Measurements from ENCODE around the genes CCDC92B, CTNS and EMC6.

- RRBS: no CpG with 5 or more reads among the region's 28 CpGs
Measured at GRCh38 chr17:2074955-2076243, 20.5 kb downstream of the HIC1 start.

DNA sequence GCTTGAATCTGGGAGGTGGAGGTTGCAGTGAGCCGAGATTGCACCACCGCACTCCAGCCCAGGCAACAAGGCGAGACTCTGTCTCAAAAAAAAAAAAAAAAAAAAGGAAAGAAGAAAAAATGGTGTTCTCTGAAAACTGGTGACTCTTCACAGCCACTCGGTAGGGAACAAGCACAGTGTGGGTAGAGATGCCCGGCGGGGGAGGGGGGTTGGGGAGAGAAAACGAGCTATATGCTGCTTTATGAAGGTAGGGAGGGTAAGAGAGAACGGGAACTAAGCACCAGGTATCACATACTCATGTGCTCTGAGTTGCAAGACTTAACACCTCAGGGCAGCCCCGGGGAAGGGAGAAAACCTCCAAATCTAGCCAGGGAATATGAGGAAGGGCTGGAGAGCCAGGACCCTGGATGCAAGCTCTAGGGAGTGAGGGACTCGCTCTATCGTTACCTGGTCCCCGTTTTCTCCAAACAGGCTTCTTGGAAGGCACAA lies 35.2 kb downstream of the HIC1 start:
- RRBS: no CpG with 5 or more reads among the region's 12 CpGs

- RRBS: 76% methylated on average over 4 of the region's 26 CpGs
Measured at GRCh38 chr17:2174587-2175567, 120.0 kb downstream of the HIC1 start.

DNA sequence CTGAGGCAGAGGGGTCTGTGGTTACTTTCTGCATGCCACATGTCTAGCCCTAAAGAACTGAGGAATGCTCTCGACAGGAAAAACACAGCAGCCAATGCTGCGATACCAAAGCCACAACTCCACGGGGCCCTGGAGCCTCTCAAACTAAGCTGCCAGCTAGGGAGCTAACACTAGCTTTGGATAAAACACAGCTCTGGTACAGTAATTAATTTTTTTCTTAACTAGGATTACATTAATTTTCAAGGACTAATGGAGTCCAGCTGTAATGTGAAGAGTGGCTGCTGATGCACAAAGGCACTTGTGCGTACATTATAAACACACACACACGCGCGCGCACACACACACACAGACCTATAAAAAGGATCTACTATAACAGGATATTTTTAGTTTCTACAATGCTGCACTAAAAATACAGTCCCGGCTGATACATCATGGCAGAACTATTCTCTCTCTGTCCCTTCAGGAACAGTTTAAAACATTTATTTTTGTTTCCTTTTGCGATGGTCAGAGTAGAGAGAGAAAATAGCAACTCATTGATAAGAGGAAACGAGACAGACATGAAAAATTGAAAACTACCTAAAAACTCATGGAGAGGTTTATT lies 88.6 kb downstream of the SMG6 start:
- RRBS: no CpG with 5 or more reads among the region's 11 CpGs

- RRBS: no CpG with 5 or more reads among the region's 11 CpGs
Measured at GRCh38 chr17:2299392-2299607, 4.3 kb downstream of the SMG6 start.

GRCh38 chr17:2343068-2343967 lies 6.0 kb downstream of the SGSM2 start:
- RRBS: no CpG with 5 or more reads among the region's 8 CpGs

- RRBS: no CpG with 5 or more reads among the region's 22 CpGs
Measured at GRCh38 chr17:2384356-2385270, 16.2 kb downstream of the MNT start.

DNA sequence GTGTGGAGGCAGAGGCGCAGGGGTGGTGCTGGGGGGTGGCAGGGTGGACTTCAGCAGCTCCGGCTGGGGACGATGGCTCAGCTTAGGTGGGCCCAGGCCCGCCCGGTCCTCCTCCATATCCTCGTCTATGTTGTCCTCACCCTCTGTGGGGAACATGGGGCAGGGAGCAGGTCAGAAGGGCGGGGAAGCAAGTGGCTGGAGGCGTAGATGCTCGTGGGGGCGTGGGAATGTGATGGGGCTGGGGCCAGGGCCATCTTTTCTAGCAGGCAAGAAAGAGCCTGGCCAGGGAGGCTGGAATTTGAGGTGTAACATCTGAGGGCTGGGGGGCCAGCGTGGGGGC lies 13.4 kb downstream of the MNT start:
- RRBS: 96% methylated on average over 4 of the region's 11 CpGs

DNA sequence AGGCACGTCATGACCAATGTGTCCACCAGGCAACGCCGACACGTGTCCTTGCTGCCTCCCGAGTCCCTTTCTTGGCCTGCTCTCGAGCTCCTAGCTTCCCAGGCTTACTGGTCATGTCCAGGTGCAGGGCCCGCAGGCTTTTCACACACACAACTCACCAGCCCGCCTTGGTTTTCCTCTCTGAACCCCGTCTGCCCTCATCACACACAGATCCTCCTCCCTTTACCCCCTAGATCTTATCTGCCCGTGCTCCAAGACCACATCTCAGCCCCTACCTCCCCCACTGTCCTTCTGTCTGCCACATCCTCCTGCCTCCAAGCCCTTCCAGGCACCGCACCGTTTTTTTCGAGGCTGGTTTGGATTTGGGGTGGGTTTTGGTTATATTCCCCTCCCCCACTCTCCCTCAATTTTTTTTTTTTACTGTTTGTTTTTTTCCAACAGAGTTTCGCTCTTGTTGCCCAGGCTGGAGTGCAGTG lies 12.0 kb downstream of the MNT start:
- RRBS: no CpG with 5 or more reads among the region's 14 CpGs

DNA sequence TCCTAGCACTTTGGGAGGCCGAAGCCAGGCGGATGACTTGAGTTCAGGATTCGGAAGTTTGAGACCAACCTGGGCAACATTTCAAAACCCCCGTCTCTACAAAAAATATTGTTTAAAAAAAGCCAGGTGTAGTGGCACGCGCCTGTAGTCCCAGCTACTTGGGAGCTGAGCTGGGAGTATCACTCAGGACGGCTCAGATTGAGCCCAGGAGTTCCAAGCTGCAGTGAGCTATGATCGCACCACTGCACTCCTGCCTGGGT lies 1.2 kb upstream of the CLUH start:
- RRBS: no CpG with 5 or more reads among the region's 8 CpGs

- RRBS: 10% methylated on average over 40 of the region's 99 CpGs
Measured at GRCh38 chr17:2749294-2750377, at the start of gene CCDC92B. CCDC92B (minus strand) TSS chr17:2749652.

DNA sequence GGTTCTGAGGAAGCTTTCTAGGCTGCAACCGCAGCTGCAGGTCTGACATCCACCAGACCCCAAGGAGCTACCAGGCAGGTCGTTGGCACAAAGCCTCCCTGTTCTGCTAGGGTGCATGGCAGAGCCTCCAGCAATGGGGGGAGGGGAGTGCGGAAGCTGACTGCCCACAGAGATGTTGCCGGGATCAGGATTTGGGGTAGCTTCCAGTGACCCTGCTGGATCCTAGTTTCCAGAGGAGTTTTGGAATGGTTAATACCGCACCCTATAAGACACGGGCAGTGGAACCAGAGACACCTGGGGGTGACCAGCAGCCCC lies 58.5 kb downstream of the RAP1GAP2 start:
- RRBS: no CpG with 5 or more reads among the region's 6 CpGs

DNA sequence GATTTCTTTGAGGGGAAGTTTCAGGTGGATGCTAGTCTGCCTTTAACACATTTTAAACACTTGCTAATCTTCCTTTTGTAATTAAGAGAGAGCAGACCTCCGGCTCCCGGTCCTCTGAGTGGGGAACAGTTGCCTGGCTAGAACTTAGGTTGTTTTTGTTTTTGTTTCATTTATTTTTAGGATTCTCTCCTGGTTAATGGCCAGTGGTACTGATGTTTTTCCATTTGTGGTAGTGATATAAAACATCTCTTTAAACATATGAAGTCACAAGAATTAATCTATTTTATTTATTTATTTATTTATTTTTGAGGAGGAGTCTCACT lies 59.0 kb downstream of the RAP1GAP2 start:
- RRBS: no CpG with 5 or more reads among the region's 2 CpGs

- RRBS: 92% methylated on average over 4 of the region's 16 CpGs
Measured at GRCh38 chr17:2940184-2940700, 123.2 kb downstream of the OR1D5 start.

DNA sequence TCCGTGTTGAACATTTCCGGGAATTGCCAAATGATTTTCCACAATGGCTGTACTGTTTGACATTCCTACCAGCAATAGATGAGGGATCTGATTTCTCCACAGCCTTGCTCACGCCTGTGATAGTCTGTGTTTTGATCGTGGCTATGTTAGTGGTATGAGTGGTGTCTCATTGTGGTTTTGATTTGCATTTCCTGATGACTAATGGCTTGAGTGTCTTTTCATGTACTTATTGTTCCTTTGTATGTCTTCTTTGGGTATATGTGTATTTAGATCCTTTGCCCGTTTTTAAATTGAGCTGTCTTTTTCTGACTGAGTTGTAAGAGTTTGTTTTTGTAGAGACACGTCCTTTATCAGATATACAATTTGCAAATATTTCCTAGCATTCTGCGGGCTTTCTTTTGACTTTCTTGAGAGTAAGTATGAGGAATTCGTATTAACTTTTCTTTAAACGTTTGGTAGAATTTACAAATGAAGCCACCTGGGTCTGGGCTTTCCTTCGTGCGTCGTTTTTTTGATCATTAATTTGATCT lies 108.2 kb downstream of the OR1D5 start:
- RRBS: no CpG with 5 or more reads among the region's 12 CpGs

DNA sequence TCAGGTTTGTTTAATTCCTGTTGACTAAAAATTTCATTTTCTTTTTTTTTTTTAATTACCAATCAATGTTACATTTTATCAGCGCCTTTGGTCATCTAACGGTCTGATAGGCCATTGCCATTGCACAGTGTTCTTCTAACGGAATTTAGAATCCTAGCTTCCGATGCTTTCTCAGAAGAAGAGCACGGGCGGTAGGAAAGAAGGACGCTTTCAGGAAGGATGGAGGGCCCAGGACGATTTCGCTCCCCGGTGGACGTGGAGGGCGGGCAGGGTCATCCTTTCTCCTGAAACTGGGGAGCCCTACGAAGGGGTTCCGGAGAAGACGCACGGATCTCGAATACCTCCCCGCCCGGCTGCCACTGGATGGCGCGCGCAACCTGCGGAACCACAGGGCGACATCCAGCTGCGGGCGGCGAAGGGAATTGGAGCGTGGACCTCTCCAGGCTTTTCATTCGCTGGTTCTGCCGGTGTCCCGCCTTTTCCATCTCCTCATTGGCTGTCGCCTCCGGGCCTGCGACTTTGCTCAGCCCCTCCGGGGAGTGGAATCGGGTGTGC lies 14.8 kb downstream of the OR1D5 start:
- RRBS: 3% methylated on average over 13 of the region's 36 CpGs

DNA sequence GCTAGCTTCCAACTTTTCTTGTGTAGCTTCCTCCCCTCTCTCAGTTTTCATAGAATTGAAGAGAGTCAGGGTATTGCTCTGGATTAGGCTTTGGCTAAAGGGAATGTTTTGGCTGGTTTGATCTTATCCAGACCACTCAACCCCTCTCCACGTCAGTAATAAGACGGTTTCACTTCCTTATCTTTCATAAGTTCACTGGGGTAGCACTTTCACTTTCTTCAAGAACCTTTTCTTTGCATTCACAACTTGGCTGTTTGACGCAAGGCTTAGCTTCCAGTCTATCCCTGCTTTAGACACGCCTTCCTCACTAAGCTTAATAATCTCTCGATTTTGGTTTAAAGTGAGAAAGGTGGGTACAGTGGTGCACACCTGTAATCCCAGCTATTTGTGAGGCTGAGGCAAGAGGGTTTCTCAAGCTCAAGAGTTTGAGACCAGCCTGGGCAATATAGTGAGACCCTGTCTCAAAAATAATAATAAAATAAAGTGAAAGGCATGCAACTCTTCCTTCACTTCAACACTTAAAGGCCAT lies 29.7 kb upstream of the OR1A2 start:
- RRBS: no CpG with 5 or more reads among the region's 5 CpGs

- RRBS: 2% methylated on average over 65 of the region's 105 CpGs
Measured at GRCh38 chr17:3635990-3637099, at the start of gene CTNS. CTNS (plus strand) TSS chr17:3636760.

DNA sequence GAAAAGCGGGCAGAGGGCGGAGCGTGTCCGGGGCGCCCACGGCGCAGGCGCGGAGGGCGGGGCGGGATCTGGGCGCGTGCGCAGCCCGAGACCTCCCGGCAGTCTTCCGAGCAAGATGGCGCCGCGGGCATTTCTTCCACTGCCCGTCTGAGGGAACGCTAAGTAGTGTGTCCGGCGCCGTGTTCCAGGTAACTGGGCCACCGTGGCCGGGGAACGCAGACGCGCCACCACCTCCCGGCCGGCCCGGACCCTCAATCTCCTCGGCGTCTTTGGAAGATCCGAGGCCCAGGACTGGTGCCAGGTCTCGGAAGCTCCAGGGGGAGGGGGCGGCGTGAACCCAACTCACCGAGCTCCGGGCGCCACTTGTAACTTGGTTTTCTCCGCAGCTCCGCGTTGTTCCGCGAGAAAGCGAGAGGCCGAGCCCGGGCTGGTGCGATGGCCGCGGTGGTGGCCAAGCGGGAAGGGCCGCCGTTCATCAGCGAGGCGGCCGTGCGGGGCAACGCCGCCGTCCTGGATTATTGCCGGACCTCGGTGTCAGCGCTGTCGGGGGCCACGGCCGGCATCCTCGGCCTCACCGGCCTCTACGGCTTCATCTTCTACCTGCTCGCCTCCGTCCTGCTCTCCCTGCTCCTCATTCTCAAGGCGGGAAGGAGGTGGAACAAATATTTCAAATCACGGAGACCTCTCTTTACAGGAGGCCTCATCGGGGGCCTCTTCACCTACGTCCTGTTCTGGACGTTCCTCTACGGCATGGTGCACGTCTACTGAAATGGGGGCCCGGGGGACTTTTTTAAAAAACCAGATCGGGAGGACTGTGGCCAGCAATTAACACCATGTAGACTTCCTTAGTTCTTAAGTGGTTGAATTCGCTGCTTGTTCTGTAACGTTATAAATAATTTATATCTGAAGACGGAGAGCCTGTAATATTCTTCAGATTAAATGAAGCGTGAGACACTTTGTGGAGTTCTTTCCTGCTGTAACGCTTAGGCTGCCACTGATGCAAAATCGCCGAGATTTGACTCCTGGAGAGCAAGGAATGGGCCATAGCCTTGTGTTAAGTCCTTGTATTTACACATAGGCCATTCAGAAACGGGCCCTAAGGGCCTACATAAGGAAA lies at the start of gene EMC6:
TSS of gene EMC6 (plus strand) at position 101 of the 1,117 bp plus-strand sequence.
- RRBS: 1% methylated on average over 53 of the region's 91 CpGs

GRCh38 chr17:3687791-3688382 lies 8.1 kb downstream of the P2RX5 start:
- RRBS: 90% methylated on average over 4 of the region's 23 CpGs

Data from HTR-8/SVneo (cell line).